Parotid gland (tissue), 1 donor: ENCODE measurements around the gene ASB10.

- PRO-cap = no peak
These were observed 6.4 kb downstream of the TMEM176B start for GRCh38 chr7:150793684-150794330.

DNA sequence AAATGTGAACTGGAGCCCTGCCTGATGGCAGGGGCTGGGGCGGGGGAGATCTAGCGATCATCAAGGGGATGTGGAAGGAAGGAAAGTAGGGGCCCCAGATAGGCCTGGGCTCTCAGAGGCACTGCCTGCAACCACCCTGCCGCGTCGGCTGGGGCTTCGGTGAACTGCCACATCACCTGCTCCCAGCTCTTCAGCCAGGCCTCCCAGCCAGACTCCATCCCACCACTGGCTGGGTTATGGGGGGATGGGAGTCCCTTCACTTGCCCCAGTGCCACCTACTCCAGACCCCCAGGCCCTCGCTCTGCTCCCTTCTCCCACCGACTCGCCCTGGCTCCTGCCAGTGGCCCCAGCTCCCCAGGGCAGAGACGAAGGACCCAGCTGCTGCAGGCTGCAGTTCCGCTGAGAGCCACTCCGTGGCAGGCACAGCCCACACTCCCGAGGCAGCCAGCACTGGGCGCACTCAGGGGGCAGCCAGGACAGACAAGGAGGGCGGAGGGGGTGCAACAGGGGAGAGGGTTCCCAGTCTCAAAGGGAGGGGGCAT, 15.3 kb downstream of the KCNH2 start:
- PRO-cap = no peak

DNA sequence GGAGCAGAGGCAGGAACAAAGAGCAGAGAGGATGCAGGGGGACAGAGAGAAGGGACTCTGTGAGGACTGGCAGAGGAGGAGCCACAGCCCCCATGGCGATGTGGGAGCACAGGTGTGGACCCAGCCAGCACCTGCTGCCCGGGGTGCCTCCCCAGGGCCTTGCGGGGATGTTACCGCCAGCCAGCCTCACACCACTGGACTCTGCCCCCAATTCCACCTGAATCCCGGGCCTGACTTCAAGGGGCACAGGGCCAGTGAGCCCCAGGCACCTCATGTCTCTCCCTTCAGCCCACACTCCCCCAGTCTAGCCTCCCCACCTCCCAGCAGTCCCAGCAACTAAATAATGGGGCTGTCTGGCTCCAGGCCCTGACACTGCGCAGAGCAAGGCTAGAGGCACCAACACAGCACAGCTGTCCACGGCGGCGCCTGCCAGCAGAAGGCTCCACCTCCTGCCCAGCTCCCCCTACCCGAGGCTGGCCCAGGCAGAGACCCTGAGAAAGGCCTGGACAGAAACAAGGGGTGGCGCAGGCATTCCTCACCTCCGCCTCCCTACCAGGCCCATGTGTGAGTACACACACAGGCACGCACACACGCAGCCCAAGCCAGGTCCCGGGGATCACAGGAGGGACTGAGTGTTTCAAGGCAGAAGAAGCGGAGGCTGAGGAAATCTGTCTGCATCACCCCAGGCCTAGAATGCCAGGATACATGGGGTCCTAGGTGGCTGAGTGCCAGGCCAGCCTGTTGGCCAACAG, 6.1 kb downstream of the KCNH2 start:
- PRO-cap = no peak

GRCh38 chr7:151009687-151010185, 14.6 kb downstream of the ATG9B start:
- PRO-cap = no peak

GRCh38 chr7:151016637-151016930, 7.7 kb downstream of the ATG9B start:
- PRO-cap = no peak

DNA sequence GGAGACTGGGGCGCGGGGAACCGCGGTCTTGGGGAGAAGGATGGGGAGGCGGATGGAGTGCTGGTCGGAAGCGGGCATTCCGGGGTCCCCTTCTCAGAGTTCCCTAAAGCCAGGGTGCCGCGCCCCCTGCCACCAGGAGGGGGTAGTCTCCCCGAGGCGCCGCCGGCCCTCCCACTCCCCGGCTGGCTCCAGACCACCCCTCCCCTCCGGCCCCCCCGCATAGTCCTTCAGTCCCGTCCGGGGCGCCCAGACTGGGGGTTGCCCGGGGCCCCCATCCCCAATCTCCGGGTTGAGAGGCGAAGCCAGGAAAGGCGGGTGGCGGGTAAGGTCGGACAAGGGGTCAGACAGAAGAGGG, 468 bp downstream of the SLC4A2 start:
- PRO-cap = no peak

DNA sequence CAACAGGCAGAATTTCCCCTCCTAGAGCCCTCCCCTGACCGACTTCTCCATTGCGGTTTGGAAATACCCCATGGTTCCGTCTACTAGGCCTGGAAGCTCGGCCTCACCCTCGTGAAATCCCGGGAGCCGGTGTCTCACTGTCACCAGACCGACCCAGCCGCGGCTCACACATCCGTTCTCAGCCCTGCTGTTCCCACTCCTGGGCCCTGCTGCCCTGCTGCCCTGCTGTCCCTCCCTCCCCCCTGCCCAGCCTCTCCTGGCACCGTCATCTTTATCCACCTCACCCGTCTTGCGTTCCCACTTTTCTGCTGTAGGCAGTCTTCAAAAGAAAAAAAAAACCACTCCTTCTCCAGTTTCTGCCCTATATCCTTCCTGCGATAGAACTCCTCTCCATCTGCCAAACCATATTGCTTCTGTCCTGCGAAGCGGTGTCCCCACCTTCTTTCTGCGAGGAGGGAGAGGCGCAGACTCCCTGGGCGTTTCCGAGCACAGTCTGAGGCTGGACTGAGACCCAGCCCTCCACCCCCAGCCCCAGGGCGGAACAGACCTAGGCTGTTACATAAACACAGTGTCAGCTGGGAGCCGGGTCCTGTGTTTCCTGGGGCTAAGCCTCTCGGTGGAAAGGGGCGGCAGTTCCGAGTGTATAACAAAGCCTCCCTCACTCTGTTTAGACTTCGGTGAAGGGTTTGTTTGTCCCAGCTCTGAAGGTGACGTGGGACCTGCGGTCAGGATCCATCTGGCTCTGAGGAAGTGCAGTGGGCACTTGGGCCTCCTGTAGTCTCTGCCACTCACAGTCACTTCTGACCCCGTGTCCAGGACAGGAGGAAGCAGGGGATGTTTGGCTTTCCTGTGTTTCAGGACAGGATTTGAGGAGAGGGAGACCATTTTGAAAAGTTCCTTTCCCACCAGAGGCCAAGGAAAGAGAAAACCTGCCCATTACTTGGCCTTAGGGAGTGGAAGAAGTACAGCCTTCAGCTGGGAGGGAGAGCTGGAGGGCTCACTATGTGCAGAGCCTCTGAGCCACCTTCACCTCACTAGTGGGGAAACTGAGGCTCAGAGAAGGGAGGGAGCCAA, 2.9 kb downstream of the AGAP3 start:
- PRO-cap = bidirectional peak, plus-strand start at position 698 of the sequence, minus-strand start at position 495 of the sequence; unidirectional peak, minus-strand start at position 744 of the sequence

- PRO-cap = no peak
These were observed 3.6 kb downstream of the AGAP3 start for GRCh38 chr7:151089911-151090306.

- PRO-cap = no peak
These were observed 13.7 kb downstream of the AGAP3 start for GRCh38 chr7:151099800-151100491.

DNA sequence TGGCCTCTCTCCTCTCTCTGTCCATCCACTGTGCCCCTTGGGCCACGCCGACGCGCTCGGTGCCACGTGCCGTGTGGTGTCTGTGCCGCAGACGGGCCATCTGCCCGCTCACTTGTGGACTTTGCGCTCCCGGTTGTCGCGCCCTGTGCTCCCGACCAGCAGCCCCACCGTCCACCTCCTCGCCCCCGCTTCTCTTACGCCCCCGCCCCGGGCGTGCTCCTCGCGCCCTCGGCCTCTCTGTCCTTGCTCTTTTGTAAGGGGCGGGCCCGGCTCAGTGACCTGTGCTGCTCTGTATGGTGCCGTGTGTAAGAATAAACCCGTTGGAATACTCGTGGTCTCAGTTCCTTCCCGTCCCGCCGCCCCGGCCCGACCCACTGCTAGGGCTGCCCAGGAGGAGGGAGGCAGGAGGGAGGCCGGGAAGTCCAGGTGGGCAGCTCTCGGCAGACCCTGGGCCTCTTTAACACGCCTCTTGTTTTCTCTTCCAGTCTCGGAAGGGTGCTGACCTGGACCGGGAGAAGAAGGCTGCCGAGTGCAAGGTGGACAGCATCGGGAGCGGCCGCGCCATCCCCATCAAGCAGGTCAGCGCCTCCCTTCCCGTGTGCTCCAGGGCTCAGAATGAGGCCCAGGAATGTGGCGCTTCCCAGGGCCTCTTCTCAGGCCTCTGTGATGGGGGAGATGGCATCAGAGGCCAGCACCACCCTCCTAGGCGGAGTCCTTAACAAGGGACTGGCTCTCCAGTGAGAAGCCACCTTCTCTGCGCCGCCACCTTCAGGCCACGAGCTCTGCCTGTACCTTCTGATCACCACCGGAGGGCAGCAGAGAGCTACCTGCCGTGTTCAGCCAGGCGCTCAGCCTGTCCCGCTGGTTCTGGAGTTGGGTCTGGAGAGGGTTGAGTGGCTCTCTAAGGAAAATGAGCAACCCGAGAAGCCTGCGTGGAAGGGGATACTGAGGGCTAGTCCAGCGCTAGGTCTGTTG, 37.3 kb downstream of the AGAP3 start:
- PRO-cap = no peak

DNA sequence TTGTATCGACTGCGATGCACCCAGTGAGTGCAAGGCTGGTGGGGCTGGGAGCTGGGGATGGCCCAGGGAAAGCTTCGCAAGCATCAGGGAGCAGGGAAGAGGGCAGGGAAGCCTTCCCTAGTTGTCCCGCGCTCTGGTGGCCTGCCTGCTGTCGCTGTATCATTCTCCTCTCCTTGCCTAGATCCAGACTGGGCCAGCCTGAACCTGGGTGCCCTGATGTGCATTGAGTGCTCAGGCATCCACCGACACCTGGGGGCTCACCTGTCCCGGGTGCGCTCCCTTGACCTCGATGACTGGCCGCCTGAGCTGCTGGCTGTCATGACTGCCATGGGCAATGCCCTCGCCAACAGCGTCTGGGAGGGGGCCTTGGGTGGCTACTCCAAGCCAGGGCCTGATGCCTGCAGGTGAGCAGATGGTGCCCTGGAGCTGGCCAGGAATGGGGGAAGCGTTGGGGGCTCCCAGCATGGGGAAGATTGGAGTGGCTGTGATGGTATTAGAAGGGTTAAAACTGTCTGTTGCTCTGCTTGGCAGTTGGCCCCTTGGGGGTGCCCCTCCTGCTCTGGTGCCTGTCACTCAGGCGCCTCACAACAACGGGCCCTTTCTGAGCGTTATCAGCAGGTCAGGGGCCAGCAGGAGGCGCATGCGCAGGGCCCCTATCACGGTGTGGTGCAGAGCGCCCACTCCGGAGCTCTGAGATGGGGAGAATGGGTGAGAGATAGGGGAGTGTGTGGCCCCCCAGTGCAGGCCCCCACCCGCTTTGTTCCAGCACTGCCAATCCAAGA, 25.1 kb downstream of the GBX1 start:
- PRO-cap = no peak

DNA sequence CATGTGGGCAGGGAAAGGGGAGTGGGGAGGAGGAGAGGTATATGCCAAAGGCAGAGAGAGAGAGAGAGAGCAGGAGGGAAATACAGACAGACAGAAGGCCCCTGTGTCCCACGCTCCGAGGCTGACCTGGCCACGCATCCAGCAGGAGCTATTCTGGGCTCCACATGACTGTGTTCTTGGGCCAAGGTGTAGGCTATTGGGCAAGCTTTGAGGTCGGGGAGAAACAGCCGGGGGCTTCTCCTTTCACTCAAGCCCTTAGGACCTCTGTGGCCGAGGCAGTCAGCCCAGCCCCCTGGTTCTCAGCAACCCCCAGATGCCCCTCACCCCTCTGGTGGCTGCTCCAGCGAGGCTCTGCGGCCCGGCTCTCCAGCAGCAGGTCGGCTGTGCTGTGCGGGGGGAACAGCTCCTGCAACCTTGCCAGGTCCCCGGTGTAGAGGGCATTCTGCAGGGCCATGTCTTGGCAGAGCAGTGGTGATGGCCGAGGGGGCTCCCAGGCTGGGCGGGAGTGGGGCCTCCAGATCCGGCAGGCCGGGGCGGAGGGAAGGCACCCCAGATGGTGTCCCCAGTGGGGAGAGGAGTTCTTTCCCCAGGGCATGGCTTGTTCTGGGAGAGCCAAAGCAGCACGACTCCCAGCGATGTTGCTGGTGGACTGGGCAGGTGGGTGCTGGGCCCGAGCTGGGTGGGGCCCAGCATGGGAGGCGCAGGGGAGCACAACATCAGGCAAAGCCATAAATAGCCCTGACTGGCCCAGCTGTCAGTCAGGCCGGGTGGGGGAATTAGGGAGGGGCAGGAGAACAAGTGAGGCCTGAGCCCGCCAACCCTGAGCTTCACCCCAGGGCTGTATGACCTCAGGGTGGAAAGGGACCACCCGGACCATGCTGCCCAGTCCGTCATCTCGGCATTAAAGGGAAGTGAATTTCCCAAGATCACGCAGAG, at the start of gene ASB10:
Gene ASB10 (minus strand): TSS at position 123 of the 936 bp plus-strand sequence.
- PRO-cap = no peak

GRCh38 chr7:151213237-151214055, 3.2 kb upstream of the H2BK1 start:
- PRO-cap = no peak

DNA sequence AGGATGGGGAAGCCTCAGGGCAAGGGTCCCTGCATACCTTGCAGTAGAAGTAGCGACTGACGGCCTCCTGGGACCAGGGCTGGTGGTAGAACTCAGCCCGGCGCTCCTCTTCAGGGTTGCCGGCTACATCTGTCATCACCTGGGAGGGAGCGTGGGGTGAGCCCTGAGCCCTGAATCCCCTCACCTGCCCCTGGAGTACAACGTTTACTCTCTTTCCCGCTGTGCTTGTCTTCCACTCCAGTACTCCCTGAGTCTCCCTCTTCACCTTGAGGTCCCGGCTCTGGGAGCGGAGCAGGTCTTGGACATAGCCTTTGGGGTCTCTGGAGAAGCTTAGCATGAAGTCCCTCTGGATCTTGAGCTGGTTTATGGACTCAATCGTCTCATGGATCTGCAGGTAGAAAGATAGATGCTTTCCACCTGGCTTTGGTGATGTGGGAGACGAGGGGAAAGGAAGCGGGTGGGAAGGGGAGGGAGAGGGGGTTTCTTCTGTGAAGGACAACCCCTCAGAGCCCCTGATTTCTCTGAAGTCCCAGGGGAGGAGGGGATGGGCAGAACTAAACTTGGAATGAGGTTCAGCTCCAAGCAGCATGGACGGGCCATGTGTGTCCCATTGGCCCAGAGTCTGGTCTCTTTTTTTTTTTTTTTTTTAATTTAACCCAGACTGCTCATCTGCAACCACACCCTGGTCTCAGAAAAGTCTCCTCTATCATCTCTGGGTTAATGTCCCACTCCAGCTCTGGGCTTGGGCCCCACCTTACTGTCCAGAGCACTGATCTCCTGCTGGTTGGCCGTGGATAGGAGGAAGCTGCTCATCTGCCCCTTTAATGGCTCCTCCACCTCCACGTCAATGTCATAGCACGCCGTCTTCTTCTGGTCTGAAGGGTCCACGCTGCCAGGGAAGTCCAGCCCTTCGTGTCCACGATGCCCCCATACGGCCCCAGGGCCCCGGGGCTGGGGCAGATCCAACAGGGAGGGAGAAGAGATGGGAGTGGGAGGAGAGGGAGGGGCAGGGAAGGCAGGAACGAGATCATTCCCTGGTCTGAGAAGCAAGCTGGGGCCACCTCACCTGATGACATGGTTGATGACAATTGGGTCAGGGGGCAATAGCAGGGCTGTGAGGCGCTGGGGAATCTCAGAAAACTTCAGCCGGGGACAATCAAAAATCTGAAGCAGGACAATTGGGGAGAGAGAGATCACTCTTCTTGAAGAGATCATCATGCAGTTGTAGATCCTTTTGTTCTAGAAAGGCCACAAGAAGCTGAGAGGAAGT, 7.5 kb downstream of the CHPF2 start:
- PRO-cap = no peak

DNA sequence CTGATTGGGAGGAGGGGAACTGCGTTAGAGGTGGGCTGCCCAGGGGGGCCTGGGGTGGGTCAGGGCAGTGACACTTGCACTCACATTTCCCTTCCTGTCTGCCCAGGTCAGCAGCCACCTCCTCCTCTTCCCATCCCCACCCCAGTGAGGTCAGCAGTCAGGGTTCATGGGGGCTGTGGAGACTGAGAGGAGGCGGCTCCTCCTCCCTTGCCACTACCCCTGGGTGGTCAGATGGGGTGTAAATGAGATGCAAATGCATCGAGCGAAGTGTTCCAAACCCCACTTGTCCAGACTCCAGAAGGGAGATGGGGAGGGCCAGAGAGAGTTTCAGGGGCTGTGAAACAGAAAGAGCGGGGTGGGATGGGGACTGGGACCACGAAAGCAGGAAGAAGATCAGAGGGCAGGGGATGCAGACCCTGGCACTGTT, 2.0 kb downstream of the SMARCD3 start:
- PRO-cap = no peak

DNA sequence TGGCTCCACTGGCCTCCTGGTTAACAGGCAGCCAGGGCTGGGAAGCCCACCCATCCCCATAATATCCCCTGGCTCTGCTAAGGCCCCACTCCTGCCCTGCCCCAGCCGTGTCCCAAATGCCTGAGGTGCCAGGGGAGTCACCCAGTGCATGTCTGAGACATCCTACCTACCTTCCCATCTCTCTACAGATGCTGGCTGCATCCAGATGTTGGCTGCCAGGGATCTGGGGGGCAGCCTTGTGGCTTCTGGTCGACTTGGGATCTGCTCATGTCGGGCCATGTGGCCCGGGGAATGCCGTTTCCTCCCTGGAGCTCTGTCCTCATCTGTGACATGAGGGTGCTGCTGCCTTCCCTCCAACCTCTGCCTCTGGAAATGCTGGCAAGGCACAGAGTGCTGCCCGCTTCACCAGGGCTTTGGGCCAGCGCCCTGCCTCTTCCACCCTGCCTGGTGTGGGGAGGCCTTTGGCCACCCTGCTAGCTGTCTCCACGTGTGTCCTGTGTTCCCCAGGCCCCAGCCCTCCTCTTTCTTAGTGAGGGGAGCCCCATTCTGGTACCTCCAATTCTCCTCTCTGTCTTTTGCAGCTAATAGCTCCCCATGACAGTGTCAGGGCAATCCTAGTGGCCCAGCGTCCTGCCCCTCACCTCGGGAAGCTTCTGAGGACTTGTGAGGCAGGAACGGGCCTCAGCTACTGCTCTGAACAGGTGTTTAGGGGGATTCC, 5.8 kb upstream of the SMARCD3 start:
- PRO-cap = no peak

DNA sequence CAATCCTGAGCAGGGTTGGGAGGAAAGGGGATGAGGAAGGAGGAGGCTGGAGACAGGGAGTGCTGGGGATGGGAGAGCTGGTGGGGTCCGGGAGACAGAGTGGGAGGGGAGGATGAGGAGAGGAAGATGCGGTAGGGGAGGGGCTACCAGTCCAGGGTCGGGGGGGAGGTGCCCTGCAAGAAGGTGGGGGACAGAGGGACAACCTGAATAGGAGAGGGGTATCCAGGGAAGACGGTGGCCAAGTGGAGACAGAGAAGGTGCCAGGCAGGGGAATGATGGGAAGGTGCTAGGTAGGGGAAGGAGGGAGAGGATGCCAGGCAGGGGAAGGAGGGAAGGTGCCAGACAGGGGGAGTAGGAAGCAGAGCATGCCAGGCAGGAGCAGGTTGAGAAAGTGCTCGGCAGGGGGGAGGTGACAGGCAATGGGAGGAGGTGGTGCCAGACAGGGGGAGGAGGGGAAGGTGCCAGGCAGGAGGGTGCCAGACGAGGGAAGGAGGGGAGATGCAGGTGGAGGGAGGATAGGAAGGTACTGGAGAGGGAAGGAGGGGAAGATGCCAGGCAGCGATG, 27.6 kb upstream of the SMARCD3 start:
- PRO-cap = no peak

- PRO-cap = no peak
These were observed 1.5 kb upstream of the NUB1 start for GRCh38 chr7:151339969-151340575.

DNA sequence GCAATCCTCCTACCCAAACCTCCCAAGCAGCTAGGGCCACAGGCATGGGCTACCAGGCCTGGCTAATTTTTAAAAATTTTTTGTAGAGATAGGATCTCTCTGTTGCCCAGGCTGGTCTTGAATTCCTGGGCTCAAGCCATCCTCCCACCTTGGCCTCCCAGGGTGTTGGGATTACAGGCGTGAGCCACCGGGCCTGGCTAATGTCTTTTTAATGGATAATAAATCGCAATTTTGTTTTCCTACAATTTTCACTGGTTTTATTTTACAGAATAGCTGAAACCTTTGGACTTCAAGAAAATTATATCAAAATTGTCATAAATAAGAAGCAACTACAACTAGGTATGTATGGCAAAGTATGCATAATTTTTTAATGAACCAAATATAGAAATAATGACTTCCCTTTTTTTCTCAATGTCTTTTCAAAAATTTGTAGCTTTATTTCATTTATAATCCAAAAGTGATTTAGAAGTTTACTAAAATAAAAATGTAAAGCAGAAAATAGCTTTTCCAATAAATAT, 11.0 kb downstream of the NUB1 start:
- PRO-cap = no peak

DNA sequence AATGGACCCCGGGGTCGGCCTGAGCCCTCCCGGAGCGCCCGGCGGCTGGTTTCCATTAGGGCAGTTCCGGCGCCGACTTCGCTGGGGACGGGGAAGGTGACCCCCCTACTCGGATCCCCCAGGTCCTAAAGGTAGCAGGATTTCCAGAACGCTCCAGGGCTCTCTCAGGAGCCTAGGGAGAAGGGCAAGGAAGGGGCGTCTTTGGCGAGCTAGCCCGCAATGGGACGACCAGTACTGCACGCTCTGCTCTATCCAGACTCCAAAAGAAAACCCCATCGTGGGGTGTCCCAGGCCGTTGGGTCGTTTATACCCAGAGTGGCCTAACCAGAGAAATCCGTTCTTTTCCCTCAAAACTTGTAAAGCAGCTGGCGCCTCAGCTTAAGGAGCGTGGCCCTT, 793 bp upstream of the WDR86 start:
- PRO-cap = no peak